Gallbladder (tissue), 1 donor: ENCODE results near the genes ADGRG6 and FUCA2.

- PRO-cap: no peak
Observed at GRCh38 chr6:139973536-139974396, 599.3 kb upstream of the CITED2 start.

- PRO-cap: no peak
Observed at GRCh38 chr6:140073371-140073925, 699.0 kb upstream of the CITED2 start.

DNA sequence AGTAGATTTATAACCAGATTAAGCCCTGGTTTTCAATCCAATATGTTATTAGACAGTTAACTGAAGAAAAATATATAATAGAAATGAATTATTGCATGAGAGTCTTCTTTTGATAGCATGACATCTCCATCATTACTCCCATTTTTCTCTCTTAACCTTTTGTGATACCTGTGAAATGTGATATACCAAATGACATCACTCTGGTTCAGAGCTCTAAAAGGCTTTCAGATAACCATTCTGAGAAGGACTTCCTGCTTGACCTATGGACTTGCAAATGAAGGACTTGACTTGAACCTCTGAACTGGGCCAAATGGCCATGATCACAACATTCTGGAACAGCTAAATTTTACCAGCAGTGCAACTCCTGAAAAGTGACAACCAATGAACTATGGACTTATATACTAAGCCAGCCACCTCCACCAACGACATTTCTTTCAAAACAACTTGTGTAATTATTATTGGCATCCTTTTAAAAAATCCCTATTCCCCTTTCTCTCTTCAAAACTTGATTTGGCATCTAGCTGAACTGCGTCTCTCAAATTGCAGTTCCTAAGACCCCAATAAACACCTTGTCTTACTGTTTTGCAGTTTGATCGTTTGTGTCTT is 1085.8 kb upstream of the CITED2 start:
- PRO-cap: no peak

DNA sequence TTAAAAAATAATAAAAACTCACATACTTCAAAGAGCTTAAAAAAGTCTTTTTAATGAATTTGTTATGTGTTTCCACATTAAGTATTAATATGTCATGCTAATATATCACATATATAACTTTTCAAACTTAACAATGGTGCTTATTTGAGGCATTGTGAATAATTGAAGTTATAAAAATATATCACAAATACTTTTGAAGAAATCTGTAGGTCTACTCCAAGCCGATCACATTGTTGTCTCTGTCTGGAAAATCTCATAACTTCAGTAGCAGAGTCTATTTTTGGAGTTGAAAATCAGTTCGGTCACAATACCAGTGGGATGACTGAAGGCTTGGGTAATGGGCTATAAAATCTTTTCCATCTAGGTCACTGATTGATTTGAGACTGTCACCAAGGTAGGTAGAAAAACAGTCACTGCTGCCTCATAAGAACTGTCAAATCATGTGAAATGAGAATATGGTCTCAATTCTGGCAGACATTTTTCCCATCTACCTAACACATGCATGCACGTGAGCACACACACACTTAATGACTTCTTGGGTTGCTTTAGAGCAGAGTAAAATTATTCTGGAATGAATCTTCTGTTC is 1162.7 kb upstream of the CITED2 start:
- PRO-cap: no peak

- PRO-cap: no peak
Observed at GRCh38 chr6:141153454-141153788, 979.3 kb upstream of the GJE1 start.

DNA sequence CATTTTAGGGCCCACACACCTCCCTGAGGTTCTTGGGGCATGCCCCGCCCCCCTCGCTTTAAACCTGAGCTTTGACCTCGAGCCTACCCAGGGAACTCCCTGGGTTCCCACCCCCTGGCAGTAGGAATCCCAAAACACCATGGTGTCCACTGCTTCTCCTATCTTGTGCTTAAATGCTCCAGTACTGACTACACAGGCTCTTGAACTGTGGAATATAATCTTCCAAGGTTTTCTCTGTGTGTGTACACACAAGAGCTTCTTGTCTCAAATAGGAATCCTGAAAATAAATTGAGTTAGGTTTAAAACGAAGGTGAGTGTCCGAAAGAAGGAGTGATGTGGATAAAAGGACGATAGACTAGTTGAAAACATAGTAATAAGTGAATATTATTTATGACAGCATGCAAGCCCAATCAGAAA is 386 bp downstream of the VTA1 start:
- PRO-cap: no peak

GRCh38 chr6:142301602-142302380 is at the start of gene ADGRG6:
Gene ADGRG6, plus strand, starts transcription at chr6:142302007.
- PRO-cap: bidirectional peak, plus-strand start at chr6:142302039, minus-strand start at chr6:142302067

DNA sequence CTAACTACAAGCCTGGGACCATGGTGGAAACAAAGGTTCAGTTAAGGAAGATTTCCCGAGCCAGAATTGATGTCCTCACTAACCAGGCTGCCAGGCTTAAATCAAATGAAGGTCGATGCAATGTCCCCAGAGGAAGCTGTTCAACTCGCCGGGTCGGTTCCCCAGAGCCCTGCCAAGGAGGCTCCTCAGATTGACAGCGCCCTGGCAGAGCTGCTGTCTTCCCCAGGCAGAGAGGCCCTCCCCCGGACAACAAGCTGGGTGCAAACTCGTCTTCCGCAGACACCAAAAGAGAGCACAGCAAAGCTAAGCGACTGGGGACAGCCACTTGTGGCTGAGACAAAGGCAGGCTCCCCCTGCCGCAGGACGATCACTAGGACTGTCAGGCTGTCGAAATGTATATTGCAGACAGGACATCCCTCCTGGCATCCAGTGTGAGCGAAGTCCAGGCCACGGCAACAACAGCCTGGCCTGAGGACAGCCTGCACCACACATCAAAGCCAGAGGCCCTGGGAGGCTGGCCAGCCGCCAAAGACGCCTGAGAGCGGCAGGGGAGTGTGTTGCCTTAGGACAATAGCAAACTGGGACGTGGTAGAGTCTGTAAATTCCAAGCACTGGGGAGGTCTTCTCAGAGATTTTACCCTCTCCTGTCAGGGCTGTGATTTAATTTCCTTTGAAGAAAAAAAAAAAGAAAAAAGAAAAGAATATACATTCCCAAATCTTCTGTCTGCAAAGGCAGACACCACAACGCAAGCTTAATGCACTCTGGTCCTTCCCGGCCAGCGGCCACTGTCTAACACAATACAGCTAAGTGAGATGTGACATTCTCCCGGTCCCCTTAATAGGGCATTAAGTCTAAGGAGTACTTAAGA is 99.1 kb downstream of the HIVEP2 start:
- PRO-cap: bidirectional peak, plus-strand start at position 429 of the sequence, minus-strand start at position 378 of the sequence

DNA sequence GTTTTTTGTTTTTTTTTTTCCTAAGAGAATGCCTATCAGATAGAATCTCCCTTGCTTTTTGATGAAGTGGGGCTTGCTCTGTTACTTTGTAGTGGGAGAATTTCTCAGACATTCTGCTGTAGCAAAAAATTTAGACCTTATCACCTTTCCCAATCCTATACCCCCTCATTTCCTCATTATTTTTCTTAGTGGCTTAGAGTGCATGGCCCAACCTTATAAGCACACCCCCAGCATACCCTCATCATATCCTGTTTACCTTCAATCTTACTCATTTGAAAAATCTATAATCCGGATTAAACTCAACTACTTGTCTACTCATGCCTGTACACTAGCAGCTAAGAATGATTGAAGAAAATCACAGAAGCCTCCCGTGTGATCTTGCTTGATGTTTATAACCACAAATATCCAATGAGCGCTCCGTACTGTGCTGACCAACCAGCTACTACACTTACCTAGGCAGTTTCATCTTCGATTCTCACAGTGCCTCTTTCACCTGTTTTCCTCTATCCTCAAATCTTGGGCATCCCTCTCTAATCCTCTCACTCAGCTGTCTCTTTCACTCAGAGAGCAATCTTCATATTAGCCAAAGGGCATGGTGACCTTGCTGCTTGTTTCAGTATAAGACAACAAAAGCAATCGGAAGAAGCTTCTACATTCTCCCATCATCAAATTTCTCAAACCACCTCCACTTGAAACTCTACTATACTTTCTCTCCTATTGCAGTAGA is 36.6 kb downstream of the AIG1 start:
- PRO-cap: no peak

- PRO-cap: no peak
Observed at GRCh38 chr6:143097924-143098564, 37.4 kb downstream of the AIG1 start.

DNA sequence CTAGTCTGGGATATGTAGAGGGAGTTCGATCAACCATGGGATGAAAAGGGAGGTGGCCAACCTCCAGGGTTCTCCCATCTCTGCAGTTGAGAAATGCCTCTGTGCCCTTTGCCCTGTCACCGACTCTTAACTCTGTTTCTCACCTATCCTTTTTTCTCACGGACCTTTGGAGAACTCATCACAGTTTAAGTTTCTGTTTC is 498 bp downstream of the PEX3 start:
- PRO-cap: no peak

GRCh38 chr6:143510968-143512258 is at the start of gene FUCA2:
Gene FUCA2, minus strand, starts transcription at chr6:143511720.
- PRO-cap: bidirectional peak, plus-strand start at chr6:143511285, minus-strand start at chr6:143511086; bidirectional peak, plus-strand start at chr6:143511860, minus-strand start at chr6:143511689

- PRO-cap: no peak
Observed at GRCh38 chr6:143515924-143516240, 4.4 kb upstream of the FUCA2 start.

DNA sequence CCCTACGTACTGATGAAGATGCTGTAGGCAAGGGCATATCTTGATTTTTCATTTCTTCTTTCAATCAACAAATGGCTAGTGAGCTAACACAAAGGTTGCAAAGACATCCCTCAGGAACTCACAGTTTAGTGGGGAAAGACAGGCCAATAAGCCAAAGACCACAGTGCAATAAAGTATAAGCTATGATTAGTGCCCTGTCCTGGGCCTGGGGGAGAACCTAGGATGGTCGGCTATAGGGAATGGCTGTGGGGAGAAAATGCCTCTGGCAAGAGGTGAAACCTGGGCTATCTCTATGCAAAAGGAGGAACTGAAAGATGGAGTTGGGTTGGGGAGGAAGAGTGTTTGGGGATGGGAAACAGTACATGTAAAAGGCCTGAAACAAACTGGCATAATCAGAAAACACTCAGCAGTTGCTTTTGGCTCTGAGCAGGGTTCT is 31.8 kb upstream of the FUCA2 start:
- PRO-cap: no peak

DNA sequence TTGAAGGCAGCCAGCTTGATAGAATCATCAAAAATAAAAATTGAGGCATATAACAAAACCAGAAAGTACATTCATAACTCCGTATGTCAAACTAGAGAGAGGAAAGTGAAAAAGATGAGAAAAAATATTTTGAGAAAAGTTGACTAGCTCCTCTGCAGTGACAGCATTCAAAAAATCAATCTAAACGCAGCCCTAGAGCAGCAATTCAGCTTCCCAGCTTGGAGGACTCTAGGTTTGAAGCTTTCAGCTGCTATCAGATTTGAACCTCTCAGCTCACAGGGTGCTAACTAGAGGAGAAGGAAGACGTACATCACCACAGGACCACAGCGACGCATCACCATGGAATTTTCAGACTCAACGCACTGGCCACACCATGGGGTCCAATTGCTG is 44.9 kb upstream of the FUCA2 start:
- PRO-cap: no peak

DNA sequence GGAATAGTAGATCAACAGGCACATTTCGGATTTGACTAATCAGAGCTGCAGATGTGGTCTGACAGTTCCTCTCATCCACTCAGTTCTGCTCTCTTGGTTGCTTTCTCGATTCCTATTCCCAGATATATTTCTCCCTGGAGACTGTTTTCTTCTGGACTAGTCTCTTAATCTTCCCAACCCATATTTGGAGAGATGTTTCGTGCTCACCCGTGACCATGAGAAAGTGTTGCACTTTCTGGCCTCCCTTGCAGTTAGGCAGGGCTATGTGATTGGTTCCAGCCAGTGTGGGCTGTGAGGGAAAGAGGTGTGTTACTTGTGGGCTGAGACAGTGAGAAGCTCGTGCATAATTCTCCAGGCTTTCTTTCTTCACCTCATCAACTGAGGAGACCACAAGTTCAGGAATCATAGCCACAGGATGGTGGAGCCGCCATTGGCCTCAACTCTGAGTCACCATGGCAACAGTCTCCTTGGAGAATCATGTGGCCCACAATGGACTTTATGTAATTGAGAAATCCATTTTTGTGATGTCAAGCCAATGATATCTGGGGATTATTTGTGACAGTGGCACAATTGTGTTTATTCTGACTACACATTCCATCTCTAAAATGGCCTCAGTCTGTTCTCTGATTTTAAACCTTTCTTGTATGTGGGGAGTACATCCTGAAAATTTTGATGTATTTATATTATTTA is 57.5 kb upstream of the FUCA2 start:
- PRO-cap: unidirectional peak, minus-strand start at position 87 of the sequence

DNA sequence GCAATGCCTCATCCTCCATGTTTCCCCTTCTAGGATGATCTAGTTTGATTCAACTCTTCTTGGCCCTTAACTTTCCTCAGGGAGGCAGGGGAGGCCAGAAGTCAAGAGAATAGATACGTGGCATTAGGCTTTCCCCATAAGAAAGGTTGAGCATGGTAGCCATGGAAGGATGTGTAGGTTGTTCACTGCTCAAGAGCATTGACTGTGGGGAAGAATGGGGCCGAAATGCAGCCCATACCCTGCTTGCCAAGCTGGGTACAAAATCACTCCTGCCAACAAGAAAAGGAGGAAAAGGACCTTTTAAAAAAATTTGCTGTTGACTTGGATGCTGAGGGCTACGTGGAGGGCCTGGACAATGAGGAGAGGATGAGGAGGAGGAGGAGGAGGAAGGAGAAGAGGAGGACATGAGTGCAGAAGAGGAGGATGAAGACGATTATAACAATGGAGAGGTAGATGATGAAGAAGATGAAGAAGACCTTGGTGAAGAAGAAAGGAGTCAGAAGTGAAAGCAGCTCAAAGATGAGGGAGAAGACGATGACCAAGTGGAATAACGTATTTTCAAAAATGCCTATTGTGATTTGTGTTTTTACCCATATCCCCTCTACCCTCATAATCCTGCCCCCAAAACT is 66.9 kb upstream of the FUCA2 start:
- PRO-cap: no peak

GRCh38 chr6:143608005-143608469 is 69.7 kb upstream of the PHACTR2 start:
- PRO-cap: no peak

DNA sequence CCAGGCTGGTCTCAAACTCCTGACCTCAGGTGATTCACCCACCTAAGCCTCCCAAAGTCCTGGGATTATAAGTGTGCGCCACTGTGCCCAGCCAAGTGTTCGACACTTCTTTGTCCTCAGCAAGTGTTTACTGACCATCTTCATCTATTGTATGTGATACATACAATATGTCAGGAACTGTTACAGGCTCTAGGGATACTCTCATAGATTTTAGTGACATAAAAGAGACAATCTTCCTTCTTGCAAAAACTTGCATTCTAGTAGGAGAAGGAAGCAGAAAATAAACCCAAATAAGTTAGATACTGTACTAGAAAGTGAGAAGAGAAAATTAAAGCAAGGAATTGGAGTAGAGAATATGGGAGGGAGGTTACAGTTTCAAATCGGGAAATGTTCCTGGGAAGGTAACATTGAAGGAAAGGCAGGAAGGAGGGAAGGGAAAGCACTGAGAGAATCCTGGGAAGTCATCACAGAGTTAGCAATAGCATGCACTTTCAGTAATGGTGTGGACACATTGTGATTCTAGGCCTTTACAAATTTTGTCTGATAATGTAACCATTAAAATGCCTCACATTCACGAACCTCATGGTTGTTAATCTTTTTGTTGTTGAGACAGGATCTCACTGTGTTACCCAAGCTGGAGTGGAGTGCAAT is 42.4 kb downstream of the PHACTR2 start:
- PRO-cap: no peak

DNA sequence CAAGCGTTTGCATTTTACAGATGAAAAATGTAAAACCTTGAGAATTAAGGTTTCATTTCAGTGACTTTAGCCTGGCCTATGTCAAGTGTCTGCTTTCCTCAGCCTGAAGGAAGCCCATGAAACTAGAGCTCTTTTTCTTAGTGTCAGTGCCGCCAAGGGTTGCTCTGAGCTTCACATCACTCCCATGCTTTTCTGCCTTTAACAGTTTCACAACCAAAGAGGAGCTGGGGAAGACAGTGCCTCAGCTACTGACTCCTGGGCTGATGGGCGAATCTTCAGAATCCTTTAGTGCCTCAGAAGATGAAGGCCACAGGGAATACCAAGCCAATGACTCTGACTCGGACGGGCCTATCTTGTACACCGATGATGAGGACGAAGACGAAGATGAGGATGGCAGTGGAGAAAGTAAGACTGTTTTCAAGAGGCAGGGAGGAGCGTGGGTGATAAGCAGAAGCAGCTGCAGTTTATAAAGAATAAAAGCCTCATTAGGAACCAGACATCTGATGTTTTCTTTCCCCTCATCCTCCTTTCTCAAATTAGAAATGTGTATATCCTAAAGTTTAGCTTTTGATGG is 71.0 kb upstream of the LTV1 start:
- PRO-cap: no peak